Mesenchymal stem cell of adipose (primary cell): Measurements from ENCODE around the genes PSG6 and LYPD3.

GRCh38 chr19:42114410-42114953, 17.8 kb downstream of the POU2F2 start:
- CAGE, long polyA plus RNA = no peak

DNA sequence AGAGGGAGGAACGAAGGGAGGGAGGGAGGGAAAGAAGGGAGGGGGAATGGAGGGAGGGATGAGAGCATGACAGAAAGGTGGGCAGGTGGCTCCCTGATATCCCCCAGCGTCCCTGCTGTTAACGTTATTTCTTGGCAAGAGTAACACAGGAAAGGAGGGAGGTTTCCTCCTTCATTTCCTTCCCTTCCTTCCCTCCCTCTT, 22.5 kb downstream of the DEDD2 start:
- CAGE, long polyA plus RNA = no peak

- CAGE, long polyA plus RNA = no peak
Observed at GRCh38 chr19:42199256-42200255, 17.9 kb downstream of the DEDD2 start.

DNA sequence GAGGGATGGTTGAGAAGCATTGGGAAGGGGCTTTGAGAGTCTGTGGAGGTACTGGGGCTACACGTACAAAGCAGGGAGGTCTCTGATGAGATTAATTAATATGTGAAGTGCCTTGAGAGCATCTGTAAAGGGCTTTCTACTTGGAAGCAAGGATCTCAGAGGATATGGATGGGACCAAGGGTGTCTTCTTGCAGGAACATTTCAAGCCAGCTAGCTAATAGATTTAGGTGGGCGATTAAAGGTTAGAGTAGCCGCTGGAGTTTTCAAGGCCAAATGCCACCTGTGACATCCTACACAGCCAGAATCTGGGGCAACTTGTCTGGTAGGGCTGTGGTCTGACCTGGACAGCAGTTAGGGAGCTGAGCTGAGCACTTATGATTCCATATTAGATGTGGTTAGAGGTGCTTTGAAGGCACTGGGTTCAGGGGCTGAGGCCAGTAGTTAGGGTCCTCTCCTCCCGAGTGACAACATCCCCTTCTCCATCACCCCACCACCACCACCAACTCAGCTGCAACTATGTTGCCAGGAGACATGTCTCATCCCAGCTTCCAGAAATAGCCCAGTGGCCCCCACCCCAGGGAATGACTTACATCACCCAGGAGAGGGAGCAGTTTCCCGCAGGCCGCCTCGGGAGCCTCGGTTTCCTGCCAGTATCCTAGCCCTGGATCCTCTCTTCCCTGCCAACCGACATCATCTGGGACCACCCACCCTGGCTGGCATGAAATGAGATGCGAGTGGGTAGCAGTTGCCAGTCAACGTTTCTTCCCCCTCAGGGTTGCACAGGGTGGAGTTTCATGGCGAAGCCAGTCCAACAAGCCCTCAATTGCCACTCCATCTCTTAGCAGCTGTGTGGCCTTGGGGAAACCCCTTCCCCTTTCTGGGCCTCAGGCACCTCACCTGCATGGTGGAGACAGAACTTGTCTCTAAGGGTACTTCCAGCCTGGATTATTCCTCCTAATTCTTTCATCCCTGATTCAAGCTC, 3.6 kb upstream of the GSK3A start:
- CAGE, long polyA plus RNA = no peak

- CAGE, long polyA plus RNA = no peak
Observed at GRCh38 chr19:42251429-42252134, 3.3 kb downstream of the ERF start.

GRCh38 chr19:42419211-42419770, 7.9 kb downstream of the LIPE start:
- CAGE, long polyA plus RNA = no peak

GRCh38 chr19:42421534-42422329, 5.5 kb downstream of the LIPE start:
- CAGE, long polyA plus RNA = no peak

DNA sequence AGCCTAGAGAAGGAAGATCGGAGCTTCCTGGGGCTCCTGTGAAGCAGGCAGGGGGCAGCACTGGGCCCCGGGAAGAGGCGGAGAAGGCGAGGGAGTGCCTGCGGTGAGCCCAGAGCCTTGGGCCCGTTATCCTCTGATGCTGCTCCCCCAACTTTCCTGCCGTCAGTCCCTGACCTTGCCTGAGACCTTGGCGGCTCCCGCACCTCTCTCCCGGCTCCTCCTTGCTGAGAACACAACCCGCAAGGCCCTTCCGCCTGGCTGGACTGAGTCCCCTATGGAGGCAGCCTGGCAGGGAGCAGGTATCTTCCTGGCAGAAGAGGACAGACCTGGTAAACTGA, 2.4 kb downstream of the LIPE start:
- CAGE, long polyA plus RNA = no peak

- CAGE, long polyA plus RNA = no peak
Observed at GRCh38 chr19:42450183-42450677, 7.5 kb upstream of the CXCL17 start.

DNA sequence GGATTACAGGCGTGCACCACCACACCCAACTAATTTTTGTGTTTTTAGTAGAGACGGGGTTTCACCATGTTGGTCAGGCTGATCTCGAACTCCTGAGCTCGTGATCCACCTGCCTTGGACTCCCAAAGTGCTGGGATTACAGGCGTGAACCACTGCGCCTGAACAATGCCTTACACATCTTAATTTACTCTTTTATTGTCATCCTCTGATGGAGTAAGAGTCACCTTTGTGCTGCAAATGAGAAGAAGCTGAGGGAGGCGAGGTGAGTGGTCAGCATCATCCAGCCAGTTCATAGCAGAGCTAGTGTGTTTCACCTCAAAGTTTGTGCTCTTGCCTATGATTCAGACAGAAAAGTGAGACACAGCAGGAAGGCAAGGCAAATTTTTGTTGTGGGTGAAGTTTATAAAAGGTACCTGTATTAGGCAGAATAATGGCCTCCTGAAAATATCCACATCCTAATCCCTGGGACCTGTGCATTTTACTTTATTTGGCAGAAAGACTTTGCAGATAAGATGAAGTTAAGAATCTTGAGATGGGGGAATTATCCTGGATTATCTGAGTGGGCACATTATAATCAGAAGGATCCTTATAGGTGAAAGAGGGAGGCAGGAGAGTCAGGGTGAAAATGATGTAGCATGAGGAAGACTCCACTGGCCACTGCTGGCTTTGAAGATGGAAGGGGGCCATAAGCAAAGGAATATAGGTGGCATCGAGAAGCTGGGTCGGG, 16.3 kb upstream of the CXCL17 start:
- CAGE, long polyA plus RNA = no peak

- CAGE, long polyA plus RNA = no peak
Observed at GRCh38 chr19:42471562-42472436, 29.1 kb upstream of the CXCL17 start.

DNA sequence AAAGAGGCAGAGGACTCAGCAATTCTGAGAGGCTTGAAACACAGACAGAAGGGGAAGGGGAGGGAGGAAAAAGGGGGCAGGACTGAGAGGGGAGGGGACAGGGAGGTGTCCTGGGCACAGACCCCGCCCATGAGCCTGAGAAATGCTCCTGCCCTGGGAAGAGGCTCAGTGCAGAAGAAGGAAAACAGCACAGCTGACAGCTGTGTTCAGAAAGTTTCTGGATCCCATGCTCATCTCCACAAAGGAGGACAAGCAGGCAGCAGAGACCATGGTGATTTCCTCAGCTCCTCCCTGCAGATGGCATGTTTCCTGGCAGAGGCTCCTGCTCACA, 59.2 kb upstream of the CEACAM8 start:
- CAGE, long polyA plus RNA = no peak

DNA sequence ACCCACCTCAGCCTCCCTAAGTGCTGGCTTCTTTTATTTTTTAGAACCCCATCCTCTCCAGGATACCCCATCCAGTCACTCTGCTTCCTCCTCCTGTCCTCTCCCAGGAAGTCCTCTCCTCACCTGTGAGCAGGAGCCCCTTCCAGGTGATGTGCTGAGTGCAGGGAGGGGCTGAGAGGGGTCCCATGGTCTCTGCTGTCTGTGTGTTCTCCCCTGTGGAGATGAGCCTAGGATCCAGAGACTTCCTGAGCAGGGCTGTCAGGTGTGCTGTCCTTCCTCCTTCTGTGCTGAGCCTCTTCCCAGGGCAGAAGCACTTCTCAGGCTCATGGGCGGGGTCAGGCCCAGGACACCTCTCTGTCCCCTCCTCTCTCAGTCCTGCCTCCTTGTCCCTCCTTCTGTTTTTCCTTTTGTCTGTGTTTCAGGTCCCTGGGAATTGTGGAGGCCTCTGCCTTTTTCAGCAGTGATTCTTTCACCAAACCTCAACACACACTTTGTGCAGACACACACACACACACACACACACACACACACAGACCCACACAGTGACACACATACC, at the start of gene PSG6:
PSG6 (minus strand) TSS at position 289 of the 556 bp plus-strand sequence.
- CAGE, long polyA plus RNA = no peak

DNA sequence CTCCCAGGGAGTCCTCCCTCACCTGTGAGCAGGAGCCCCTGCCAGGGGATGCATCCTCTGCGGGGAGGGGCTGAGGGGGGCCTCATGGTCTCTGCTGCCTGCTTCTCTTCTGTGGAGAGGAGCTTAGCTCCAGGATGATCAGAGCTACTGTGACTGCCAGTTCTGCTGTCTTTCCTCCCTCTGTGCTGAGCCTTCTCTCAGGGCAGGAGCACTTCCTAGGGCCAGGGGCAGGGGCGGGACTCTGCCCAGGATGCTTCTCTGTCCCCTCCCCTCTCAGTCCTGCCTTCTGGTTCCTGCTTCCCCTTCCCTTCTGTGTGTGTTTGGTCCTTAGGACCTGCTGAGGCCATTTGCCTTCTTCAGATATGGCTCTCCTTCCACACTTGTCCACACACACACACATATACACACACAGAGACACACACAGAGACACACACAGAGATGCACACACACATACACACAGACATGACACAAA, 22.1 kb upstream of the CD177 start:
- CAGE, long polyA plus RNA = no peak

- CAGE, long polyA plus RNA = no peak
Observed at GRCh38 chr19:43464046-43464743, 1.2 kb downstream of the LYPD3 start.

DNA sequence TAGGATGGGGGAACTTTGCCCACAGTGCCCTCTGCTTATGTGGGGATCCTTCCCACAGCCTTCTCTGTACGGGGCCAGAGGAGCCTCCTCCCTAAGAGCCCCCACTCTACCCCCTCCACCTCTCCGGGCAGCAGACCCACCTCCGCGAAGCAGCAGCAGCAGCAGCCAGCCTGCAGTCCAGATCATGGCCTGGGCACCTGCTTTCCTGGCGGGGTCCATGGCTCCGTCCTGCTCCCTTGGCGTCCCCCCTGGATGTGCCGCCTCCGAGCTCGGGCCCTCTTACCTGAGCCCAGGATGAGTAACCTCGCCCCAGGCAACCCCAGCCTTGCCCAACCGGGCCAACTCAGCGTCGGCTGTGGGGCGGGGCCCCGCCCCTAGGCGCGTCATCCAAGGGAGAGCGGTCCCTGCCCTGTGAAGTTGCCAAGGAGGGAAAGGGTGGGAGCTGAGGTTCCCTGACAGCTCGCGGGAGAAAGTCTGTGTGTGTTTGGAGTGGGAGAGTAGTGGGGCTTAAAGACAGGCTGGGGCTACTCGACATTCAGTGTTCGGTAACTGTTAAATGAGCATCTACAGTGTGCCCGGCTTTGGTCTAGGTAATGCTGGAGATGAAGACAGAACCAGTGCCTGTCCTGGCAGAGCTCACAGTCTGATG, at the start of gene LYPD3:
LYPD3 (minus strand) TSS at position 256 of the 649 bp plus-strand sequence.
- CAGE, long polyA plus RNA = no peak

GRCh38 chr19:43502037-43502419, 2.5 kb downstream of the PHLDB3 start:
- CAGE, long polyA plus RNA = no peak

GRCh38 chr19:43525894-43526559, 974 bp downstream of the ETHE1 start:
- CAGE, long polyA plus RNA = no peak

DNA sequence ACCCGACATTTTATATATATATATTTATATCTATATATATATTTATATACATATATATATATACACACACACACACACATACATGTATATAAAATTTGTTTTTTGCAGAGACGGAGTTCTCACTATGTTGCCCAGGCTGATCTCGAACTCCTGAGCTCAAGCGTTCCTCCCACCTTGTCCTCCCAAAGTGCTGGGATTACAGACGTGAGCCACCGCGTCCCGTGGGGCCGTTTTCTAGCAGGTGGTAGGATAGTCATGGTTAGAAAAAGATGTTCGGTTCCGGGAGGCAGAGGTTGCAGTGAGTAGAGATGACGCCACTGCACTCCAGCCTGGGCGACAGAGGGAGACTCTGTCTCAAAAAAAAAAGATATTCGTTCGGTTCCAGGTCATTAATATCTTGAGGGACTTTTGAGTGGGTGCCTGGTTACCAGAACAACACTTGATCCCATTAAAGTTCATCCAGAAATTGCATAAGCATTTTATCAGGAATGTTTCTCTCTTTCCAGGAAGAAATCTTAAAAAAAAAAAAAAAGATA, 771 bp upstream of the ETHE1 start:
- CAGE, long polyA plus RNA = no peak

DNA sequence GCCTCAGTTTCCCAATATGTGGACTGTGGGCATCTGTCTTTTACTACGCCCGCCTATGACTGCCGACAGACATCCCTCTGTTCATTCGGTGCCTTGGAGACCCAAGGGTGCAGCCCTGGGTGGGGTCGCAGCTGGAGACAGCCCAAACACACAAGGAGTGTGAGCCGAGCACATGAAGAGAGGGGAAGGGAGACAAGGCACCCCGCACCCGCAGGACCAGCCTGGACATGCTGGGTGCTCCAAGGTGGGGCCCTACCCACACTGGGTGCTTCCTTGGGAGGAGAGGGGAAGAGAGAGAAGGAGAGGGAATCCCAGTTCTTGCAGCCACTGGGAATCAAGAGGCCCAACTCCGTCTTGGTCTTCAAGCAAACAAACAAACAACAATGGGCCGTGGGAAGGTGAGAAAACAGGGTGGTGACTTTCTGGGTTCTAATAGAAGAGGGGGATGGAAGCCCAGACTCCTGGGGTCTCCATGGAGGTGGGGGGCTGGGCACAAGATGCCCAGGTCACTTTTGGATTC, 981 bp downstream of the PINLYP start:
- CAGE, long polyA plus RNA = no peak